Measurements from ENCODE around the gene HDAC4.

- PRO-cap, result no peak
- RAMPAGE, long total RNA, result no peak
Observed at GRCh38 chr2:239290722-239291574, 109.9 kb downstream of the HDAC4 start.

DNA sequence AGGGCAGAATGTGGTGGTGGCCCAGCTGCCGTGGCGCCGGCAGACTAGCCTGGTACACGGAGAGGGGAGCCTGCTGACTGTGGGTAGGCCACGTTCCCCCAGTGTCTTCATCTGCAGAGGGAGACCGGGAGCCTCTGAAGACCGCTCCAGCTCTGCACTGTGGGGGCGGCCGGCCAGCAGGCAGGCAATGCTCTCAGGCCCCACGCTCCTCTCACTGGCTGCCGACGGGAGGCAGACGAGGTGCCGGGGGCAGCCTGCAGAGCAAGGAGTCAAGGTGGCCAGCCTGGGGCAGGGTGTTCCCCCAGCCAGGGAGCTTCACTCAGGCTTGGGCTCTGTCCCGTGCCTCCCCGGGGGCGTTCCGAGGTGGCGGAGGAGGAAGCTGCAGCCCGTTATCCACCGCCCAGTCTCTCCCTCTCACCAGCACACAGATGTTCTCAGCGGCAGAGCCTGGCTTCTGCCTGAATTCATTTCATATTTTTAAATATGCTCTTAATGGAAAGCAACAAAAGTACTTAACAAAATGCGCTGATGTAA is 88.0 kb downstream of the HDAC4 start:
- PRO-cap, result bidirectional peak, plus-strand start at position 403 of the sequence, minus-strand start at position 113 of the sequence
- RAMPAGE, long total RNA, result no peak

DNA sequence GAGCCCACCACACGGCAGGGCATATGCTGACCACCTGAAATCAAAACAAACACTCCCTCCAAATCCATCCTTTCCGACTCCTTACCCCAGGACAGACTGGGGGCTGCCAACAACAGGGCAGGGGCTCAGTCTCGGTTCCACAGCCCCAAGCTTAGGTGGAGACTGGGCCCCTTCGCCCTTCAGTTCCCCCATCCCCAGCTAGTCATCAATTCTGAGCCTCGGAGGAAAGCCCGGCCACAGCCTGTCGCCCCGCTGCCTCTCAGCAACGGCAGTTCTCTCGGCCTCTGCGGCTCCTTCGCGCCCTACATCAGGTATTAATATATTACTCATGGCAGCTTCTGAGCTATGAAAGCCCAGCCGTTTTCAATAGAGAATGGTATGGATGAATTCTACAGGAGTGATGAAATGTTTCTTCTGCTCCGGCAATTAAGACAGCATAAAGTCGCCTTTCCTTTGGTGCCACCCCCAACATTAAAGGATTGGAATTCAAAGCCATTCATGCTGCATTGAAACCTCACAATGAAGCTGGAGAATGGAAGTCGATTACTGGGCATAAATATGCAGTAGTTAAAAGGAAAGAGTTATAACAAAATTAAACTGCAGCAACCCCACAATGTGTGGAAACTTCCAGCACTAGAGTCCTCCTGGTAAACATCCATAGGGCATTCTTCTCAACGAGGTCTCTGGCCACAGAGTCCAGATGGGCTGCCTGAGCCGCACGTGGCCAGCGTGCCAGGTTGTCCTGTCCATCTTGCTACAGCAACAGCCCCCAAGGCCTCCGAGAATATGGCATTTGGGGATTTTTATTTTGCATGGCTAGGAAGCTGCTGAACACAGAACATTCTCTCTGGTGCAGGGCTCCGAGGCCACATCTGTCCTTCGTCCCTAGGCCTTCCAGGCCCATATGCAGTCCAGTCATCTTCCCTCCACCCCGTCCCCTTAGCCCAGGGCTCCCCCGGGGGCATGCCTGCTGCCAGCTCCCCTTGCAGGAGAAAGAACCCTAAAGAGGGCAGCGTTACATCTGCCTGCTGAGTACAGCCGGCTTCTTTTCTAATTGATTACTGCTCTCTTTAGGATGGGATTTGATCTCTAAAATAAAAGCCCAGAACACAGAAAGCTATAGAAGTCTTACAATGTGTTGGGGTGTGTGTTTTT is 2.6 kb downstream of the HDAC4 start:
- PRO-cap, result no peak
- RAMPAGE, long total RNA, result no peak

DNA sequence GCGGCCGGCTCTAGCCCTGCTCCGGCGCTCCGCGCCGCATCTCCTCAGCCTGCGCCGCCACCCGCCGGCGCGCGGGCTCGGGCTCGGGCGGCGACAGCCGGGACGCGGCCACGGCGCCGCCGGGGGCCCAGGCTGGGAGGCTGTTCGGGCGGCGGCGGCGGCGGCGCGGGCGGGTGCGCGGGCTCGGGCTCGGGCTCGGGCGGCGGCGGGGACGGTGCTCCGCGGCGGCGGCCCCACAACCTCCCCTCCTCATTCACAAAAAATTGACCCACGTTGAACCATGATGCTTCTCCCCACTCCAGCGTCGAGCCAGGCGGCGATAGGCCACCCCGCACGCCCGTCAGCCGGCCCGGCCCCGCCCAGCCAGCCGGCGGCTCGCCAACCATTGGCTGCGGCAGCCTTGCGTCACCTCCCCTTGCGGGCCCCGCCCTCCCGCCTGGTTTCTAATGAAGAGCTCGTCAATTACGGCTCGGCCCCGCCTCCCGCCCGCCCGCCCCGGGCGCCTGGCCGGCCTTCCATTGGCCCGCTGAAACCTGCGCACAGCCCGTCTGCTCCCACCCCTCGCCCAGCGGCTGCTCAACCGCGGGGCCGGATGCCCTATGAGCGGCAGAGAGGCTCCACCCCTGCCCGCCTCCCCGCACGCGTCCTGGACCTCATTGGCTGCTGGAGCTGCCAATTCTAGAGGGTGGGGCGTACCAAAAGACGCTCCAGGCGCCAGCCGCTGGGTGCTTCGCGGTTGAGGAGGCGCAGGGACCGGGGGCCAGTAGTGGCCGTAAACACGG is at the start of gene HDAC4:
Gene HDAC4 (minus strand): TSS at position 315 of the 782 bp plus-strand sequence.
- PRO-cap, result bidirectional peak, plus-strand start at position 698 of the sequence, minus-strand start at position 315 of the sequence
- RAMPAGE, long total RNA, result start-site peak on the minus strand centred at position 307 of the sequence, 24 bp wide, 75 reads

DNA sequence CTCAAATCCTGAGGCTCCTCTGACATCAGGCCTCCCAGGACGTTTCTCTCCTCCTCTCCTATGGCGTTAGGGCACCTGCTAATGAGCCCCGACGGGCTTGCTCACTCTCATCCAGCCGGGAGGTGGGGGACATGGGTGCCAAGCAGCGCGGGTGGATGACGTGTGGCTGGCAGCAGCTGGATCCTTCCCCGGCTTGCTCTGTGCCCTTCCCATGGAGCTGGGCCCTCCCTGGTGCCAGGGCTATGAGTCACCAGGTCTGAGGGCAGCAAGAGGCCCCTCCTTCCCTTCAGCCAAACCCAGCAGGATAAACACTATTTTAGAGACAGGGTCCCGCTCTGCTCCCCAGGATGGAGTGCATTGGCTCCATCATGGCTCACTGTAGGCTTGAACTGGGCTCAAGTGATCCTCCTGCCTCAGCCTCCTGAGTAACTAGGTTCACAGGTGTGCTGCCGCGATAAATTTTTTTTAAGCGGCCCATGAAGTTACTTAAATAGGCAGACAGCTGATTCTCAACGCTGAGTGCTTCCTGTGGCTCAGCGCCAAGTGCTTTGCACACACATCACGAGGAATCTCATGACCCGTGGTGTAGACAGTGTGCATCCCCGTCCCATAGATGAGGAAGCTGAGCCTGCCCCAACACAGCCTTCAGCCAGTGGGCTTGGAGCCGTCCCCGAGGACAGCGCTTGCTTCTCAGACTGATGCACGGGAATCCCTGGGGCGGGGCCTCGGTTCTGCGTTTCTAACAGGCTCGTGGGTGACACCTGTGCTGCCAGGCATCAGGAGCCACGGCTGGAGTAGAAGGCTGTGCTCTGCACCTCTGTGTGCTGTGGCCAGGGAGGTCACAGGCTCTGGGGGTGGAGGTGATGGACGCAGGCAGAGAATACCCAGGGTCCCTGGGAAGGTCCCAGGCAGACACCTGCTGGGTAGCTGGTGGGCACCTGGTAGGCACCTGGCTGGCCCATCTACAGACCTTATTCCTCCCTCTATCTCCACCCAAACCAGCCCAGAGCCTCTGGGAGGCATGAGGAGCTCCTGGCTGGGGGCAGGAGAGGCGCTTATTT is 64.7 kb upstream of the HDAC4 start:
- PRO-cap, result unidirectional peak, minus-strand start at position 200 of the sequence; unidirectional peak, plus-strand start at position 652 of the sequence
- RAMPAGE, long total RNA, result no peak

GRCh38 chr2:239751658-239752040 is 273.5 kb downstream of the NDUFA10 start:
- PRO-cap, result no peak
- RAMPAGE, long total RNA, result no peak

DNA sequence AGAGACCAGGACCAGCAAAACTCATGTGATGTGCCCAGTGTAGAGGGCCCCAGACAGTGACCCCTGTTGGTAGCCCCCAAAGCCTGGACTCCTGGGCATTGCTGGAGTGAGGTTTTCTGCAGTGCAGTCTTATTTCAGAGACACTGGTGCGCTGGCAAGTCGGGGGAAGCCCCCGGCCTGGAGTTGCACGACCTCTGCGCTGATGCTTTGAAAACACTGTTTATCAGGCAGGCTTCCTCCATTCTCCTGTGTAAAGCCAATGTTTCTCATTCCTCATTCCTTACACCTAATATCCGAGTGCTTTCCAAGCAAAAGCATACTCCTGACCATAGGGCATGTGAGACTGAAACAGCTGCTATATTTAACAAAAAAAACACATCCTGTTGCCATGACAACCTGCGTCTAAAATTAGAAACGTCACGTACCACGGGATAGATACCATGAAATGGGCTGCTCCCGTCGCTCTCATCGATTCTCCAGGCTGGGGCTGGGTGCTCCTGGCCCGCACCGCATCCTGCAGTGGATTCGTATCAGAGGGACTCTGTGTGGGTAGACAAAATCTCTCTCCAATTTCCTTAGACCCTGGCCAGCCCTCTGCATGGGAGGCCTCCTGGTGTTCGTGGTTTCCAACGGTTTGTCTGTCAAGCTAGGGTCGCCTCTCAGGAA is 268.4 kb downstream of the NDUFA10 start:
- PRO-cap, result no peak
- RAMPAGE, long total RNA, result no peak

GRCh38 chr2:239893040-239893577 is 132.0 kb downstream of the NDUFA10 start:
- PRO-cap, result no peak
- RAMPAGE, long total RNA, result no peak

- PRO-cap, result no peak
- RAMPAGE, long total RNA, result no peak
Observed at GRCh38 chr2:239911992-239912649, 113.0 kb downstream of the NDUFA10 start.

GRCh38 chr2:239944829-239945583 is 80.1 kb downstream of the NDUFA10 start:
- PRO-cap, result no peak
- RAMPAGE, long total RNA, result no peak

GRCh38 chr2:239997958-239998417 is 27.2 kb downstream of the NDUFA10 start:
- PRO-cap, result no peak
- RAMPAGE, long total RNA, result no peak

GRCh38 chr2:240130575-240130980 is 5.5 kb downstream of the COPS9 start:
- PRO-cap, result no peak
- RAMPAGE, long total RNA, result no peak

DNA sequence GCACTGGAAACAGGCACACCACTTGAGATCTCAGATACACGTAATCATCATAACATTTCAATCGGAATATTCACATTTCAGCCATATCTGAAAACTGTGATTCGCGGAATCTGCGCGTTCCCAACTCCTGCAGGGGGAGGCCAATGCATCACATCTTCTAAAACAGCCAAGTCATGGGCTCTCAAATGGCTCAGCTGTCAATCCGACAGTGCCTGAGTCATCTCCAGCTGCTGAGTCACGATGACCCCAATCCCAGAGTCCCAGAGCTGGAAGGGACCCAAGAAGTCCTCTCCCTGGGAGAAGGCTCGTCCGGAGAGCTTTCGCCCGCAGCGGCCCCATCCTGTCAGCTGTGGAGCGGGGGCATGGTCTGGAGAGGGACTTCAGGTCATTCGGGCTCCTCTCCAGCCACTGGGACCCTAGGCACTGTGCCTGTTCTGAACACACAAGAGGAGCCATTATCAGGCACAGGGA is 47.9 kb upstream of the GPC1 start:
- PRO-cap, result no peak
- RAMPAGE, long total RNA, result no peak

DNA sequence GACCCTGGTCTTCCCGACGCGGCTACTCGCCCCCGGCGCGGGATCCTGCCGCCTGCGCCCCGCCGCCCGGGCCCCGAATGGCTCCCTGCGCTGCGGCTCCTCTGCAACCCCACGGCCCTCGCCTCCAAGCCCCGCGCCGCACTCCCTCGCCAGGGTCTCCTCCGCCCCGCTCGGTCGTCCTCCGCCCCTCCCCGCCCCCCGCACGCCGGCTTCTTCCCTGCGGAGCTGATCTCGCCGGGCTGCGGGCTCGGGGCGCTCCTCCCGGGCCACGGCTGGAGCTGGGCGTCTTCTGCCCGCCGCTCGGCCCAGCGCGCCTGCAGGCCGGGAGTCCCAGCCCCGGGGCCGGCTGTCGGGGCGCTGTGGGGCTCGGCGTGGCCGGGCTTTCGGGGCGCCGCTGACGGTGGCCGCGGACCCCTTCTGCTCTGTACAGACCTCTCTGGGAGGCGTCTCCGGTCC is 703 bp downstream of the GPC1 start:
- PRO-cap, result no peak
- RAMPAGE, long total RNA, result no peak

GRCh38 chr2:240455589-240457092 is 20.7 kb downstream of the GPC1 start:
- PRO-cap, result no peak
- RAMPAGE, long total RNA, result no peak

- PRO-cap, result no peak
- RAMPAGE, long total RNA, result no peak
Observed at GRCh38 chr2:240467035-240468104, 31.9 kb downstream of the GPC1 start.

DNA sequence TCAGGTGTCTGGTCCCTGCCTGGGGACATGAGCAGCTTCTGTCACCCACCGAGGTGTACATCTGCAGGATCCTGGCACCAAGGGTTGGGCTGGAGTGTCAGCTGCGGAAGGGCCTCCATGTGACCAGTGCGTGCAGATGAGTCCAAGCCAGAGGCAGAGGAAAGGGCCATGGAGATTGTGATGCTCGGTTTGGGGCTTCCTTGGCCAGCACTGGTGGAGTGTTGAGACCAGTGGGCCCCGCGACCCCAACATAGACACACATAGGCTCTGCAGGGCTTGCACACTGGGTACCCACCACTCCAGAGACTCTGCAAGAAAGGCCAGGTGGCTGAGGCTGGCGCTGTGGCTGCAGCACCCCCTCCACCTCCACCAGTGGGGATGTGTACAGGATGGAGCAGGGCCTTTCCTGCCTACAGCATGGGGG is 1.1 kb downstream of the RNPEPL1 start:
- PRO-cap, result no peak
- RAMPAGE, long total RNA, result no peak

GRCh38 chr2:240576355-240577057 is 8.2 kb downstream of the RNPEPL1 start:
- PRO-cap, result no peak
- RAMPAGE, long total RNA, result no peak

- PRO-cap, result no peak
- RAMPAGE, long total RNA, result no peak
Observed at GRCh38 chr2:240578095-240578786, 8.3 kb upstream of the CAPN10 start.

DNA sequence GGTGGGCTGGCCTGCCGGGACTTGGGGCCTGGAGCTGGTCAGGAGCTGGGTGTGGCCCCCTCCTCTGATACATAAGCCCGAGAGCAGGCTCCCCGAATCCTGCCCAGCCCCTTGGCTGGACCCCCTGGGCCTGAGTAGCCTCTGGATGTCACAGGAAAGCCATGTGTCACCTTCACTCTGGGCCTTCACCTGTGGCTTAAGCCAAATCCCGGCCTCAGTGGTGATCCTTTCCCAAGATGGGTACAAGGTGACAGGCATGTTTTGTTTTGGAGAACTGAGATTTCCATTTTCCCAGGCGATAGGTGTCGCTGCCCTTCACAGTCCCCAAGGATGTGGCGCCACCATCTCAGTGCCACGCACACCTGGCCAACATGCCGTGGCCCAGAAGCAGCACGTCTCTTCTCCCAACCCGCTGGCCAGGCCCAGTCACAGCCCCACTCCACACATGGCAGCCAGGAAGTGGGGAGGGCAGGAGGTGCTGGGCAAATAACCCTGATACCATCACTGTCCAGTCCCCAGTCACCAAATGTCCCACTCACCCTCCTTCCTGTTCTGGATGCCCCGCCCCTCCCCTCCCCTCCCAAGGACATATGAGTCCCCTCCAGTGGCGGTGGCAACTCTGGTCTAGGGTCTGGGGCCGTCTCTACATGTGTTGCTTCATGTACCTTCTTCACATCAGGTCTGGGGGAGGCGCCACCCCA is 7.6 kb upstream of the CAPN10 start:
- PRO-cap, result no peak
- RAMPAGE, long total RNA, result no peak

Measured in vagina (tissue), 1 donor.